UCH-1 (cell line): ENCODE data around the gene LIX1.

GRCh38 chr5:95816679-95817187 is 5.8 kb downstream of the GLRX start:
- RRBS, result no CpG with 5 or more reads among the region's 5 CpGs

DNA sequence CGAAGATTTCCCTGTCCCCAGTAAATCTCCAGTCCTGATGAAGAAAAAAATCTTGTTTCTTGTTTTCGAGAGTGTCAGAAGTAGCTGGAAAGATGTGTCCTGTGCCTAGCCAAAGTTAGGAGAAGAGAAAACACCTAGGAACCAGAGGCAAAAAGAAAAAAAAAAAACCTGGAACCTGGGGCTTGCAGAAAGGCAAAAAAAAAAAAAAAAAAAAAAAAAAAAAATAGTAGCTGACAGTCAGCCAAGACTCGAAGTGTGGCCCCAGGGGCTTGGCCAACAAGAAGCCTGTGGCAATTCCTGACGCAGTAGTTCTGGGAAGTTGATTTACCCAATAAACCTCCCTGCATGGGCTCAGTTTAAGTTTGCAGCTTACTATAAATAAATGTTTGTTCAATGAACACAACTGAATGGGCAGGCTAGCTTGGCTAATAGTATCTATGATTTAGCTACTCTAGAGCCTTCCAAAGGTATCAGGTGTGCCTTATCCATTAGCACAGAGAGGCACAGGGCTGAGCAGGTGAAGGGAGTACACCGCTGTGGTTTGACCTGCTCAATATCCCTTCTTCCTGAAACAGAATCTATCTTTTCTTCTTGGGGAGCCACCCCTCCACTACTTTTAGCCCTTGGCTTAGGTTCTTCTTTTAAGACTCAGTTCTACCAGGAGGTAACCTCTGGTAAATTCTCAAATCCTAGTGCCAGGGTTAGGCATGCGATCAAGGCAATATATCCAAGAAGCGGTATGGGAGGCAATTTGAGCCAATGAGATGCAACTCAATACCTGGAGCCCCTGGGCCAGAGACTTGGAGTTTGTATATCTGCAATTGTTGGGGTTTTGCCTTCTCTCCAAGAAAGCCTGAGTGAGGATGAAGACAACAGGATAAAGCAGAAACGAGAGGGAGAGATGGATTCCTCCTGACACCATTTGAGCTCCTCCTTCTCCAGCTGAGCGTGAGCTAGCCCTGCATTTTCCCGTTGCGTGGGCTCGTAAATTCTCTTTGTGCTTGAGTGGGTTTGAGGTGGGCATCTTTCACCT is 21.4 kb upstream of the GLRX start:
- RRBS, result no CpG with 5 or more reads among the region's 12 CpGs

DNA sequence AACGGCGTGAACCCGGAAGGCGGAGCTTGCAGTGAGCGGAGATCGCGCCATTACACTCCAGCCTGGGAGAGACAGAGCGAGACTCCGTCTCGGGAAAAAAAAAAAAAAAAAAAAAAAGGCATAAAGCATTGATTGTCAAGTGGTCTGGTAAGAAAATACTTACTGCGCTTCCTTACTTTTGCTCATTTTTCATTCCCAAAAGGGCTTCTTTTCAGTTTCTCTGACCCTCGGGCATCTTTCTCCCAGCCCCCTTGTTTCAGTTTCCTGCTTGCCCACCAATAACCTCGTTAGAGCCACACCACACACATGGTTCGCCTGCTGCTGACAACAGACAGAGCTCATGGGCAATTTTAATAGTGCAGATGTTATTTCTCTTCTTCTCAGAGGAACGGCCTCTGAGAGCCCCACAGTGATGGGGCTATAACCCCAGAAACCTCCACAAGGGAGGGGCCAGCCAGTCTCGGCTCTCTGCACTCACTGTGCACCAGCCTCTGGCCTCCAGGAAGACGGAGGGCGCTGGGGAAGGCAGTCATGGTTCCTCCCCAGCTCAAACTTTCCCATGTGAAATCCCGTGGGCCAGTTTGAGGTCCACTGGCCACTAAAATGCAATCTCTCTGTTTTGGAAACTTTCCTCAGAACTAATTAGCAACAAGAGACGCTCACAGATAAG is 55.6 kb upstream of the GLRX start:
- RRBS, result no CpG with 5 or more reads among the region's 20 CpGs

DNA sequence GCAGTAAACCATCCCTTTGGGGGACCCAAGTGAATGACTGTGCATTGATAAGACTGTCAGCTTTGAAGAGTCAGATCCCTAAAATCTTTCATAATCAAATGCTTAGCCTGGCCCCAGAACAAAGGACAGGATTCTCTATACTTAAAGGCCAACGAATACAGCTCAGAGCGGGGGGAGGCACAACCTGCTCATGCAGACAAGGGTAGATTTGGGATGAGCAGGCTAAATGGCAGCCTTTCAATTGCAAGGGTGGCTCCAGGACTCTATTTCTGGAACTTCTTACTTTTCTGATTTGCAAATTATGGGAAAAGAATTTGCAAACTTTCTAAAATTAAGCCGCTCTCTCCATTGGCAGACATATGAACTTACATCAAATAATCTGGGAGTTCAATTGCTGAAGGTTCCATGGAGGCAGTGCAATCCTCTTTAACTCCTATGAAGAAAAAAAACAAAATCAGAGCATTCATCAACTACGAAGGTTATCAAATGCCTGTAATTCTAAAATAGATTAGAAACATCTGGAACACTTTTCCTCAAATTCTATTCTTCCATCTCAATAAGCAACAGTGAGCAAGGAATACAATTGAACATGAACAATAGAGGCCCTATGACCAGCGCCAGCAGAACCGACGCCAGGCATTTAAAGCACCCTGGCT is 66.3 kb downstream of the ELL2 start:
- RRBS, result no CpG with 5 or more reads among the region's 7 CpGs

DNA sequence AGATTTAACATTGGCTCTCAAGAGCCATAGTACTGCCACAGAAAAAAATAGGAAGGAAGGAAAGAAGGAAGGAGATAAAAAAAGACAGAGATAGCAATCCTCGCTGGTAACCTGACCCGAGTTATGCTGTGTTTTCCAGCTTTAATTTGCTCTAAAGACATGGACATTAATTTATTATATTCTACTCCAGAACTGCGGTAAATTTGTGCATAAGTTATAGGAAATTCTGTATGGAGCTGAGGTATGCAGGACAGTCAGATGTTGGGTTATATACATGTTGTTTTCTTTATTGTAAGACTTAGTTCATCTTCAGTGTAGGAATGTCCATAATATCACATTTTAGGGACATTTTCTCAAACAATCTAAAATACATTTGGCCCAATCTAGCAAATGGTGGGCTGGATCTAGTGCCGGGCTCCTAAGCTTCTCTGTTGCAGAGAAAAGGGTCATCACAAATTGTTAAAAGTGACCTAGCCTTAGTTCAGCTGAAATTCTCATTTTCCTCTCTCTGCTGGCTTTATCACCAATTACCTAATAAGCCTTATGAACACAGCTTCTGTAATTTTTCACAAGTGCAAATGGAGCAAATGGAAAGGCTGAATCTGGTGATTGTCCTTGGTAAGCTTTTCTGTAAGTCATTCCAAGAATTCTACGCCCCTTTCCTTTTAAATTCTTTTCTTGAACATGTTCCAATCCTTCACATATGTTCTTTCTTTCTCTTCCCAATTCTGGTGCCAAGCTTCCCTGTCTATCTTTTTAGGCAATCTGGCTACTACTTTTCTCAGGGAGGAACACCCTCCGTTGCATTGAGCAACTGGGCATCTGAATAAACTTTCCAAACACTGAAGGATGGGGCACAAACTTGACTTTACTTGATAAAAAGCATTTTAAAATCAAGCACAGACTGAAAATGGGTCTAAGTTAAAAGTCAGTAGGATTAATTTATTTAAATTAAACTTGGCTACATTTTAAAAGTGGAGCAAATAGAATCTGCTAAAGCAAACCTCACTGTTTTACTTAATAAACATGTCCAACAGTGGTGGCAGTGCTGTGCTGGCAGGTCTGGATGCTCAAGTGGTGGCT is 5.8 kb downstream of the ELL2 start:
- RRBS, result no CpG with 5 or more reads among the region's 6 CpGs

- RRBS, result no CpG with 5 or more reads among the region's 8 CpGs
Observed at GRCh38 chr5:95959460-95960142, 2.0 kb downstream of the ELL2 start.

- RRBS, result no CpG with 5 or more reads among the region's 11 CpGs
Observed at GRCh38 chr5:96171797-96172430, 210.3 kb upstream of the ELL2 start.

DNA sequence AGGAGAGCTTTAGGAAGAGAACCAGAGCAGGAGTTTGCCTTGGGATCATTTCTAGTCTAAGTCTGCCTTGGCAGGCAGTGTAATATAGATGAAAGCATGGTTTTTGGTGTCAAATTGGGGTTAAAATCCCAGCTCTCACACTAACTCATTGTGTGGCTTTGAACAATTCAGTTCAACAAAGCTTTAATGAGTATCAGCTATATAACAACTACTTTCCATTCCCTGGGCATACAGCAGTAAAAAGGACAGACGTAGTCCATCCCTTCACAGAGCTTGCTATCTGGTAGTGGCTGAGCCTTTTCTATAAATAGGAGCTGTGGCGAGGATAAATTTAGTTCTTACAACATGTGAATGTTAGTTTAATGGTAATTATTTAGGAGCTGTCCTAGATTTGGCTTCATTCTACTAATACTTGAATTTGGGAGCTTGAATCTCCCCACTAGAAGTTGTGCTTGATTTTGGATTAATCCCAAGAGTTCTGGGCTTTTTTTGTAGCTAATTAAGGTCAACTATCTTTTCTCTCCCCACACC is 197.8 kb downstream of the PCSK1 start:
- RRBS, result no CpG with 5 or more reads among the region's 2 CpGs

DNA sequence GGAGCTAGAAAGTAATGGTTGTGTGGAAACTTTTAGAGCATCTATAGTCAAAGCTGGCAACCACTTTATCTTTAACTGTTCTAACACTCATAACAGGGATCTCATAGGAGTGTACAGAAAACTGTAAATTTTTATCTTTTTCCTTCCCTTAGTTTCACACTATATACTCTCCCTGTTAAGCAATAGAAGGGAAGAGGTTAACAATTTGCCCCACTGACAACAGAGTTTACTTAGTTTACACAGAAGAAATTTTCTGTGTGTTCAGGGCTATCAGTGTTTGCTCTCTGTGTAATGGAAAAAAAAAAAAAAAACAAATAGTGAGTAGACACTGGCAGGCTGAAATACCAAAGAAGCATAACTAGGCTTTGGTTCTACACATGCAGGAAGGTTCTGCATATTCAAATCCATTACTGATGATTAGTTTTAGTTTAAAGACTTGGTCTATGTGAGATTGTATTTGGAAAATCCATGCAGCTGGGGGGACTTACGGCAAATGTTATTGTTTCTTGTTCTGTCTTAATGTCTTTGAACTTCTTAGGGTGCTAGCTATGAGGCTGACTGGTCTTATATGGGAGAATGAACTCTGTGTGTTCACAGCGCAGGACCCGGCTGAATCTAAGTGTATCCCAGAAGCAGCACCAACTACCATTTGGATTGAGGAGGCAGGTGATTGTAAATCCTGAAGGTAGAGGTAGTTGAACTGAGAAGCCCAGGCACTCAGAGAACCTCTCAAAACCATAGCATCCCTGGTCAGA is 187.5 kb downstream of the PCSK1 start:
- RRBS, result no CpG with 5 or more reads among the region's 3 CpGs

GRCh38 chr5:96663609-96663956 is 1.4 kb downstream of the CAST start:
- RRBS, result no CpG with 5 or more reads among the region's 6 CpGs

DNA sequence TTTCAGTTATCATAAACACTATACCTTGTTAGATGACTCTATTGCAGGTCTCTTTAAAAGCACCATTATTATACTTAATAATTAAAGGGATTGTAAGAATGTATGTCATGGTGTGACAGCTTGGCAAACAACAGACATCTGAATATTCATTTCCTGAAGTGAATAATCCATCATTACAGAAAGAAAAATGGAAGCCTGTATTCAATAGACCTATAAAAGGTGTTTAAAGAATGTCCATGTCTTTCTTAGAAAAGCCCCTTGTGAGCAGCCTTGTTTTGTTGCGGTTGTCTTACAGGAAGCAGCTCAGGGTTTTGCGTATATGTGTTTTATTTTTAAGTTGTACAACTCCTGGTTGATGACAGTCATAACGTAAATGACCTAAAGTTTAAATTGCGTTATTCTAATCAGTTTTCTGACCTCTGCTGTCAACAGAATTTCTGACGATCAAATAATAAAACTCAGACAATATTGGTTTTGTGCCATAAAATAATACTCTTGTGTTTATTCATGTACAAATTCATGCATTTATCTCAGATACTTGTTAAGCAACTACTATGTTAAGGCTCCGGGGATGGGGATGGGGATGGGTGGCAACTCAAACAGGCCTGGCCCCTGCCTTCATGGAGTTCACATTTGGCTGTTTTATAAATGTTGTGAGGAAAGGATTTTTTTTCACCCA is 53.9 kb downstream of the CAST start:
- RRBS, result no CpG with 5 or more reads among the region's 6 CpGs

GRCh38 chr5:96743117-96743845 is 64.5 kb downstream of the ERAP1 start:
- RRBS, result no CpG with 5 or more reads among the region's 13 CpGs

DNA sequence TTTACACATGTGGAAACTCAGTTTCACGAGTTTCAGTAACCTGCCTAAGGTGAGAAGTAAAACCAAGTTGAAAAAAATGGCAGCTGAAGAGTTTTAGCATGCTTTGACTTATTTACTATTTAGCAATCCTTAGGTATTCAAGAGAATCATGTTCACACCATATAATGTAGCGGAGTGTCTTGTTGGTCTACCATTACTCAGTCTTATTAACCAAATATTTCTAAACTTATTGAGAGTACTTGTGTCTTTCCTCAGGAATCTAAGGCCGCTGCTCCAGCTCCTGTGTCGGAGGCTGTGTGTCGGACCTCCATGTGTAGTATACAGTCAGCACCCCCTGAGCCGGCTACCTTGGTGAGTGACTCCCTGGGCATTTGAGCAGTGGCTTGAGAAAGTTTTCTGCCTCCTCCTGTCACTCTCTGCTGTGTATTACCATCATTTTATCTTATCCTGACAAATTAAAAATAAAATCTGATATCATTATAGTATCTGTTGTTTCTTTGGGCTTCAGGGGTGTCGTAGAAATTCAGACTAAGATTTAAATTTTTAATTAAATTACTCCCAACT is 57.3 kb downstream of the ERAP1 start:
- RRBS, result no CpG with 5 or more reads among the region's 7 CpGs

GRCh38 chr5:96922870-96923287 is 13.0 kb upstream of the LNPEP start:
- RRBS, result no CpG with 5 or more reads among the region's 8 CpGs

- RRBS, result no CpG with 5 or more reads among the region's 7 CpGs
Observed at GRCh38 chr5:97142261-97143044, at the start of gene LIX1. TSS of gene LIX1 (minus strand) at chr5:97142611.

DNA sequence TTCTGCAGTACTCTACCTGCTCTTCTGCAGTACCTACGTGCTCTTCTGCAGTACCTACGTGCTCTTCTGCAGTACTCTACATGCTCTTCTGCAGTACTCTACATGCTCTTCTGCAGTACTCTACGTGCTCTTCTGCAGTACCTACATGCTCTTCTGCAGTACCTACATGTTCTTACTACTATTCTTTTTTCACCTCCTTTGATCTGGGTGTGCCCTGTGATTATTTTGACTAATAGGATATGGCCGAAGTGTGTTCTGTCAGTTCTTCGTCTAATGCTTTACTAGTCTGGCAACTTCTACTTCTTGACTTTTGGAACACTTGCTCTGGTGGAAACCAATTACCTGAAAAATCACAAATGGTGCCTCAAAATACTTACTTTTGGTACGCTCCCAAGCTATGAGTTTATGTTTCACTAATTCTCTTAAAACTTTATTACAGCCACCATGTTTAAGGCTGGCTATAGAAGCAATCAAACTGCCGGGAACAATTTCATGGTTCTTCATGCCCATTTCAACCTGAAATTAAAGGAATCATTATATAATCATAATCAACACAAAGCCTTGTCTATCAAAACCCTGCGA is 4.3 kb downstream of the RIOK2 start:
- RRBS, result no CpG with 5 or more reads among the region's 8 CpGs

GRCh38 chr5:98769691-98770693 is 3.5 kb upstream of the RGMB start:
- RRBS, result 4% methylated on average over 7 of the region's 60 CpGs

- RRBS, result no CpG with 5 or more reads among the region's 6 CpGs
Observed at GRCh38 chr5:98872425-98873149, 56.2 kb downstream of the CHD1 start.

DNA sequence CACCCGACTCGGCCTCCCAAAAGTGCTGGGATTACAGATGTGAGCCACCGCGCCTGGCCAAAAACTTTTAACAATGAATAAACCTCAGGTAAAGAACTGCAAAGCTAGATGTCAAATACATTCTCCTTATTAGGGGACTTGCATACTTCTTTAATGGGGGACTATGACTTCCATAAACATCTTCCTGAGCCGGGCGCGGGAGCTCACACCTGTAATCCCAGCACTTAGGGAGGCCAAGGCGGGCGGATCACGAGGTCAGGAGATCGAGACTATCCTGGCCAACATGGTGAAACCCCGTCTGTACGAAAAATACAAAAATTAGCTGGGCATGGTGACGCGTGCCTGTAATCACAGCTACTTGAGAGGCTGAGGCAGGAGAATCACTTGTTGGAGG is 10.5 kb downstream of the CHD1 start:
- RRBS, result no CpG with 5 or more reads among the region's 15 CpGs